PFSK-1 (cell line): Measurements from ENCODE around the gene AKAP13.

- RRBS = 35% methylated on average over 27 of the region's 62 CpGs
These were observed 448 bp downstream of the BNC1 start for GRCh38 chr15:83283930-83284502.

GRCh38 chr15:83365156-83365897, 80.9 kb upstream of the BNC1 start:
- RRBS = 2% methylated on average over 8 of the region's 33 CpGs

DNA sequence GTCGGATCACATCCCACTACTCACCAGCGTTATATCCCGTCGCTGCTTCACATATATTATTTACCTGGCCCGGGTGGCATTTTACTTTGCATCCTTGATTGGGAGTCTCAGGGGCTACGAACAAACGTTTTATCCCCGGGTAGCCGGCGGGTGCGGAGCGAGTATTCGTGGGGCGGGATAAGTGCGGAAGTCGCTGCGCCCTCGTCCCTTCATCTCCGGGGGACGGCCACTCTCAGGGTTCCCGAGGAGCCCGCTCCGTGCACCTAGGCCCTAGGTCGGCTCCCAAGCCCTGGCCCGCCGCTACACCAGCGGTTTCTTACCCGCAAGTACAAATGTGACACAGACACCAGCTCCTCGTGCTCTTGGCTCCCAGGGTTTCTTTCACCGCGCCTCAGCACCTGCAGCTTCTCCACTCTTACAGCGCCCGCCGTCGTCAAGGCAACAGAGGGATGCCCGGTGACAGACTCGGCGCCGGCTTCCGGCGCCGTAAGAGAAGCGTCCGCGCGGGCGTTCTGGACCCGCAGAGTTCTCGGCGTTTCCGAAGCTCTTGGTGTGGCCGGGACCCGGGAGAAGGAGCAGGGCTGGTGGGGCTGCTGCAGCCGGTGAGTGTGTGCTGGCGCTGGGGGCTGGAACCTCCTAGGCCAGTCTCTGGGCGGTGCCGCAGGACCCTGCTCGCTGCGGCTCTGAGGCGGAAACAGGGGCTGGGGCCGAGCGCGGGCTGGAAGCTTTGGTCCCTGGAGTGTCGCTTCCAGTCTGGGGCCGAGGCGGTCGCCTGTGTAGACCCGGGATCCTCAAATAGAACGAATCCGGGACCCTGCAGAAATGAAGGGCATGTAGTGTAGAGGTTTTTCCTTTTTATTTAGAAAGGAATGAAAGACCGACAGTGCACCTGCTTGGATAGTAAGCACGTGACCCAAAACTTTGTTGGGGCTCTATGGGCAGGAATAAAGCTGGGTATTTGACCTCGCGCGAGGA, 155.6 kb upstream of the GOLGA6L4 start:
- RRBS = 29% methylated on average over 14 of the region's 75 CpGs

DNA sequence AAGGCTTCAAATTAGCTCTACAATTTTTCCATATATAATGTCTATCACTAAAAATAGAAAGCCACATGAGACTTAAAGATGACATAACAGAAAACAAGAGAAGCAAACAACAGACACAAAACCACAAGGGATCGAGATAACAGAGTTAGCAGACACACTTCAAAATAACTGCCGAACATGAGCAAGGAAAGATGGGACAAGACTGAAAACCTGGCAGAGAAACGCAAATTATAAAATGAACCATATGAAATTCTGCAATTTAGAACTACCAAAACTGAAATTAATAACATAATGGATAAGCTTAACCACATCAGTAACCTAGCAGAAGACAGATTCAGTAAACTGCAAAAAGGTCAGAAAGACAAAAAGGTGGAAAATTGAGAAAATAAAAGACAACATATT, 65.9 kb upstream of the ZSCAN2 start:
- RRBS = no CpG with 5 or more reads among the region's 3 CpGs

- RRBS = no CpG with 5 or more reads among the region's 12 CpGs
These were observed 963 bp downstream of the ZNF592 start for GRCh38 chr15:84749155-84749954.

DNA sequence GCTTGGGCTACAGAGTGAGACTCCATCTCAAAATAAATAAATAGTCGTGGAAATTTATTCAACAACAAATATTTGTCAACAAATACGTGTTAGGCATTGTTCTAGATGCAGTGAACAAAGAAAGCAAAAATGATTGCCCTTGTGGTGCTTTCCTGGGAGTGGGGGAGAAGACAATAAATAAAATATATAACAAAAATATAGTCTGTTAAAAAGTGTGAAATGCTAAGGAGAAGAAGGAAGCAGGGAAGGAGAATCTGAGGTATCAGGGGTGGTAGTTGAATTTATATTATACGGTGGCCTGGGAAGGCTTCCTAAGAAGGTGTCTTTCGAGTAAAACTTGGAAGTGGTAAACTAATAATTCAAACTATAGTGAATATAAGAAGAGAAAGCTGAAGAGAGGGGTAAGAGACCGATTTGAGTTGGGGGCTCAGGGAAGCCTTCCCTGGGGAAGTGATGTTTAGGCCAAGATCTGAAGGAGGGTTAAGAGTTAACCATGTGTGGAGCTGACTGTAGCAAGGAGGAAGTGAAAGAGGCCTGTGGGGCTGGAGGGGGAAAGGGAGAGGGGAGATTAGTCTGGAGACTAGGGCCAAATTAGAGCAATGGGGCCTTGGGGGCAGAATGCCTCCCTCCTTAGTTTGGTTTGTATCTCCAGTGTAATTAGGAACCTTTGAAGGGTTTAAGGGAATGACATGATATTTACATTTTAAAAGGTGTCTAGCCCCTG, 2.0 kb downstream of the ZNF592 start:
- RRBS = no CpG with 5 or more reads among the region's 5 CpGs

GRCh38 chr15:84752637-84753177, 4.3 kb downstream of the ZNF592 start:
- RRBS = no CpG with 5 or more reads among the region's 5 CpGs

DNA sequence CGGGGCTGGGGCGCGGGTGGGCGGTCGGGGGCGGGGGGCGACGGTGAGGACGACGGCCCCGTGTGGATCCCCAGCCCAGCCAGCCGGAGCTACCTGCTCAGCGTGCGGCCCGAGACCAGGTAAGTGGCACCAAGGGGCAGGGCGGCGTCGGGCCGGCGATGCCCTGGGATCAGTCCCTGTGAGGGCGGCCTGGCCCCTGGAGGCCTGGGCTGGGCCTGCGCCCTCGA, 234 bp downstream of the ALPK3 start:
- RRBS = 95% methylated on average over 17 of the region's 23 CpGs

DNA sequence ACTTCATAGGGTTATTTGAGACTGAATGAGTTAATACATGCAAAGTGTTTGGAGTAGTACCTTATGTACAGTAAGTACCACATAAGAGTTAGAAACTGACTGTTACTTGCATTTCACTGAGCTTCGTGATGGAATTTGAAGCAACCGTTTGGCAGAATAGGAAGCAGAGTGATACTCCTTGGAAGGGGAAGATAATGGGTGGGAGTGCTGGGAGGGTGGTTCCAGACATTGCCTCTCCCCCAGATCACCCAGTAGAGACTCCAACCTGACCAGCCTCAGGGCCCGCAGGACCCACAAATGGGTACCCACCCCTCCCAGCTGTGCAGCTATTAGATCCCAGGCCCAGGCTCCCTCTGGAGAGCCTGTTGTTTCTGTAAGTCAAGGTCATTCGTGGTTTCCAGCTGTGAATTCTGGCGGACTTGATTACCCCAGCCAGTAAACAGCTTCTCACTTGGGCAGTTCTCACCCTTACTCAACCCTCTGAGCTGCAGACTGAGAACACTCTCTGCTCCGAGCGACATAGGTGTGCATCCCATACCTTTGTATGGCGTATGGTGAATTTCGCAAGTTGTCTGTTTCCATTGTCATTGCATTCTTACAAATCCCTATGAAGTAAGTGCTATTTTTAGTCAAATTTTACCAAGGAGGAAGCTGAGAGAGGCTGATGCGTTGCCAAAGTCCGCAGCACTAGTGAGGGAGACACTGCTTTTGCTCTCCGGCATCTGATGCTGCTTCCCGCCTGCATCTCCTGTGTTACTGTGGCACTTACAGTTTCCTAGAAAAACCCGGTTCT, 11.2 kb downstream of the ALPK3 start:
- RRBS = 61% methylated on average over 3 of the region's 14 CpGs

- RRBS = no CpG with 5 or more reads among the region's 18 CpGs
These were observed 27.5 kb upstream of the SLC28A1 start for GRCh38 chr15:84856699-84857572.

GRCh38 chr15:84857731-84858619, 26.5 kb upstream of the SLC28A1 start:
- RRBS = 61% methylated on average over 10 of the region's 26 CpGs

DNA sequence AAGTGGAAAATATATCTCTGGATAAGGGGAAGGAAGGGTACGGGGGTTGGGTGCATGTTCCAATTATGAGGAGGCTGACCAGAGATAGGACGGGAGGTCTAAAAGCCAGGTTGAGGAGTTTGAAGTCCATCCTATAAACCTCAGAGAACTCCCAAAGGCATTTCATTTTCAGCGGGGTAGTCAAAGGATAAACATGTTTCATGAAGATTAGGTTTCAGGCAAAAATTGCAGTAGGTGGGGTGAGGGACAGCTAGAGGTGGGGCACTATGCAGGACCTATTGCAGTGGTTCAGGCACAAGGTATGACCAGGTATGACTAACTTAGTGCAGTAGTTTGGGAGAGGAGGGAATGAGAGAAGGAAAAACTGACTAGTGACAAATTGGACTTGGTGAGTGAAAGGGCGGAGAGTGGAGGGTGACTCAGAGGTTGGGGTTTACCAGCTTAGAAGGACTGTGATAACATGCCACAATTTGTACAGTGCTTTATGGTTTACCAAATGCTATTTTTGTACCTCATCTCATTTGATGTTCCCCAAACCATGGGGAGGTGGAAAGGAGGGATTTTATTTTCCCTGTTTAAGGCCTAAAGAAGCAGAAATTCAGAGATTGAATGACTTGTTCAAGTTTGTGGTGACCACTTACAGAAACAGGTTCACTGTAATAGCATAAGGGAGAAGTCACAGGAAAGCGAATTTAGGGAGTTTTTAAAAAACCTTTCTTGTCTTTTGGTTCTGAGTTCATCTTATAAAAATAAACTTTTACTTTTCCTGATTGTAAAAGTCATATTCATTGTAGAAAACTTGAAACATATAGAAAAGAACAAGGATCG, 10.9 kb downstream of the PDE8A start:
- RRBS = no CpG with 5 or more reads among the region's 6 CpGs

DNA sequence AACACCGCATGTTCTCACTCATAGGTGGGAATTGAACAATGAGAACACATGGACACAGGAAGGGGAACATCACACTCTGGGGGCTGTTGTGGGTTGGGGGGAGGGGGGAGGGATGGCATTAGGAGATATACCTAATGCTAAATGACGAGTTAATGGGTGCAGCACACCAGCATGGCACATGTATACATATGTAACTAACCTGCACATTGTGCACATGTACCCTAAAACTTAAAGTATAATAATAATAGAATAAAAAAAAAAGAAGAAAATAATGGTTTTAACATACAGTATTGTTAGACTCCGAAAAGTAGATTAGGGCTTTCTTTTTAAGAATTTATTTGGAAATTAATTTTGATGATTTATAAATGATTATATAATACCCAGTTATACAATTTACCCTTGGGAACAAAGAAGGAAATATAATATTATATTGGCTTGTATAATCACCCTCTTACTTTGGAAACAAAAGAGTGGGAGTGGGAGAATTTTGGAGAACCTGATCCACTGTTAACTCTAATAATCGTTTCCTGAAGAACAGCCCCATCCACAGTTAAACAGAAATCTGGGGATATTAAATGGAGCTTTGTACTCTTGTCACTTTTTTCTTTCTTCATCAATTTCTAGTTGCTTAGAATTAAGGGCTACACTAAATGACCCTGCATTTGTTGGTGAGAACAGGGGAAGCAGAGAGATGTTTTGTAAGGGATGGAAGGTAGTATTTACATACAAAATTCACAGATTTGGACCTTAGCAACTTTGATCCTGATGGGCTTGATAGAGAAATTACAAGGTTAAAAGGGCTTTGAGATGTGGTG, 31.0 kb downstream of the PDE8A start:
- RRBS = no CpG with 5 or more reads among the region's 4 CpGs

DNA sequence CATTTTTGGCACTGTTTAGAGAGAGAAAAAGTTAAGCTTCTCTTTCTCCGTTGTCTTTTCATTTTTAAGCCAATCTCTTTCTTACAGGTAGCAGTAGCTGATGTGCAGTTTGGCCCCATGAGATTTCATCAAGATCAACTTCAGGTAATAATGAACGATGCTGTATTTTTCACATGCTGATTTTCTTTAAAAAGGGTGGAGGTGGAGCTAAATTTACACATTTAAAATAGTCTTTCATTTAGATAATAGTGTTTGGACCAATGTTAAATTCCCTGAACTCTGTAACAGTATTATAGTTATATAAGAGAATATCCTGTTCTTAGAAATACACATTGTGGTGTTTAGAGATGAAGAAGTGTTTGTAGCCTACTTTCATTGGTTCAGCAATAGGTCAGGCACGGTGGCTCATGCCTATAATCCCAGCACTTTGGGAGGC, 82.6 kb downstream of the PDE8A start:
- RRBS = no CpG with 5 or more reads among the region's 3 CpGs

DNA sequence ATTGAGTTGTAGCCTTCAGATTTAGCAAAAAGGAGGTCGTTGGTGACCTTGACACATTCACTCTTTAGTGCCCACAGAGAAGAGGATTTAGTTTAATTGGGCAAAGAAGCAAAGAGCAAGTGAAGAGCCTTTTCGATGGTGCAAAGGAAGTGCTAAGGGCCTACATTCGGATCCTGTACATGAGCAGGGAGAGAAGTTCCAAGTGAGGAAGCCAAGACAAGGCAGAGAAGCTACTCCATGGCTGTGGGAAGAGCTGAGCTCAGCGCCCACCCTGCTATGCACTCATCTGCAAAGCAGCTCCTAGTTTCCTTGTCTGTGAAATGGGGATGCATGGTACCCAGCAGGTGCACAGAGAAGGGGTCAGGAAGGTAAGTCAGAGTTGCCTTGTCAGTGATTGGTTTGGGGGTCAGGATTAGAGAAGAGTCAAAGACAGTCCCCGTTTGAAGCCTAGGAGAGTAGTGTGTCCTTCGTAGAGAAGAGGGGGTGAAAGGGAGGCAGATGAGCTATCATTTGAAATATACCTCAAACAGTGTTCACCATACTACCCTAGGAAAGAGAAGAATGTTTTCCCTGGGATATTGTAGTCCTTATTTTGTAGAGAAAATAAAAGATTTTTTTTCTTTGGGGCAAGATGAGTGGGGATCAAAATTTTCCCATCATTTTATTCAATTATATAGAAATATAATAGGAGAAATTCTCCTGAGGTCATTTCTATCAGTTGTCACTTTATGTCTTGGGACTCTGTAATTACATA, 126.6 kb downstream of the PDE8A start:
- RRBS = no CpG with 5 or more reads among the region's 6 CpGs

DNA sequence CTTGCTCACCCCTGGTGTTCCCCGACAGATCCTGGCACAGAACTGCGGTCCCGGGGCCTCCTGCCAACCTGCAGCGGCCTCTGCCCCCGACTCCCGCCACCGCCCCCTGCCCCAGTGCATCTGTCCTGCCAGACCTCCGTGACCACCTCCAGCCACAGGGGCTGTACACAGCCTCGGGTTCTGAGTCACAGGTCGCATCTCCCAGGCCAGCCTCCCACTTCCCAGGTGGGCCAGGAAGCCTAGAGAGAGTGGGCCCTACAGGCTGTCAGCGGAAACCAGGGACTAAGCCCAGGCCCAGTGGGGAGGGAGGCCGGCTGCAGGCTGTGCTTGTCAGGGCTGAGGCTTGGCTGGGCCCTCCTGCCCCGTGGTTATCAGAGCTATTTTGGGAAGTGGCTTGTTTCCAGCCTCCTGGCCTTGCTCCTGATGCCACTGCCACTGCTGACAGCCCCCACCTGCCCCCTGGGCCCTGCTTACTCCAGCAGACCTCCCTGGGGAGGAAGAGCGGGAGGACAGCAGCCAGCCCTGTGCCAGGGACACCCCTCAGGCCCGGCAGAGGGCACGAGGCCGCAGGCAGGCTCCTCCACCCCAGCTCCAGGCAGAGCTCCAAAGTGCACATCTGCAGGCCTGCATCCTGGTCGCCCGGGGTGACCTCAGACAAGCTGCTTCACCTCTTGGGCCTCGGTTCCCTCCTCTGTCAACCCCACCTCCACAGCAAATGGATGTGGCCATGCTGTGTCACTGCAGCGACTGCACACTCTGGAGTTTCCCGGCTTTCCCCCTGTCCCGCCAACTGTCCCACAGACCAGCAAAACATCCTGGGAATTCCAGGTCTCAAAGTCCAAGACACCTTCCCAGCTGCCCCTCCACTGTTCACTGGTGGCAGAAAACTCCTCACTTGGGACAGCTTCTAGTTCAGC, 124.1 kb upstream of the AKAP13 start:
- RRBS = no CpG with 5 or more reads among the region's 23 CpGs

- RRBS = no CpG with 5 or more reads among the region's 12 CpGs
These were observed 83.6 kb upstream of the AKAP13 start for GRCh38 chr15:85296772-85297305.

DNA sequence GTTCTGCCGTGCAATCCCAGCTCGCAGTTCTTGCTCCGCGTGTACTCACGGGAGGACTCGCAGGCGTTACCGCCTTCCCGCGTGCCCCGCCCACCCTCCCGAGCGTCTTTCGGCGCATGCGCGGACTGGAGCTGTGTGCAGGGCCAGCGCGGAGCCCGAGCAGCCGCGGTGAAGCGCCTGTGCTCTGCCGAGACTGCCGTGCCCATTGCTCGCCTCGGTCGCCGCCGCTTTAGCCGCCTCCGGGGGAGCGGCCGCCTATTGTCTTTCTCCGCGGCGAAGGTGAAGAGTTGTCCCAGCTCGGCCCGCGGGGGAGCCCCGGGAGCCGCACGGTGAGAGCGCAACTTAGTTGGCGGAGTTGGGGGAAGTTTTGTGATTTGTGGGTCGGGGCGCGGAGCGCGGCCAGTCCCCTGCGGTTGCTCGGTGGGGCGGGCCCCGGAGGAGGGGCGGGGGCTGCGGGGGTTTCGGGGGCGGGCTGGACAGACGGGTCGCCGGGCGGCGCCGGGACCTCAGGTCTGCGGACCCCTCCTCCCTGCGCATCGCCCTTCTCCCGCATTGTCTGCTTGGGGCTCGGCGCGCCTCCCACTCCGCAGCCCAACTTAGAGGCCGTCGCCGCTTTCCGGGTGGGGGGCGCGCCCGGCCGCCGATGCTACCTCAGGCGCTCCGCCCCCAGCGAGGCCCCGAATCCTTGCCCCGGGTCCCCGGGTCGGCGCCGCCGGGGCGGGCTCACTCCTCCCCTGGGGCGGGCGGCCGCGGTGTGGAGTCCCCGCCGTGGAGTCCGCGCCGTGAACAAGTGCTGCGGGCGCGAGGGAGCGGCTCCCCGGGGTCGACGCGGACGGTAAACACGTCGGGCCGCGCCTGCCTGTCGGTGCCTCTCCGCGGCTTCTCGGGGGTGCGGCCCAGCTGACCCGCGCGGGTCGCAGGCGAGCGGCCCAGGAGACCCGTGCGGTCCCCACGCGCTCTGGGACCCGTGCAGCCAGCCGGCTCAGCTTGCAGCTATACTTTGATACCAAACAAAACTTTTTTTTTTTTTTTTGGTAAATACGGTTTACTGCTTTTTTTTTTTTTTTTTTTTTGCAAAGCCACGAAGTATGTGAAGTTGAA, at the start of gene AKAP13:
AKAP13 (plus strand) TSS at position 134 of the 1,101 bp plus-strand sequence.
- RRBS = 1% methylated on average over 26 of the region's 133 CpGs

DNA sequence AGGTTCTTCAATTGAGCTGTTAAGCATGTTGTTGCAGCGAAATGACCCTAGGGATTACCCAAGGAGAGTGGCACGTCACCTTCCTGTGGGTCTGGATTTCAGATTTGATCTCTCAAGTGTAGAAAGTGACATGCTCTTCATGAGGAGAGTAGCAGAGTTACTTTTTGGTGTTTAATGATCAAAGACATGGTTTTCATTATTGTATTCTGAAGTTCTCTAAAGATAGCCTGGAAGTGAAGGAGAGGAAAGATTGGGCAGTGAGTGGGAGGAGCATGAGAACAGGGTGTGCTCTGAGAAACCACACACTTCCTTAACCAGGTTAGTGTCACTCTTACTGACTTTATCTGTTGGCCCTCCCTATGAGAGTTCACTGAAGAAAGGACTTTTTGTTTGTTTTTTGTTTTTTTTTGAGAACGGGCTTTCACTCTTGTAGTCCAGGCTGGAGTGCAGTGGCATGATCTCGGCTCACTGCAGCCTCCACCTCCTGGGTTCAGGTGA, 153.7 kb downstream of the AKAP13 start:
- RRBS = no CpG with 5 or more reads among the region's 4 CpGs

GRCh38 chr15:85543541-85544437, 163.4 kb downstream of the AKAP13 start:
- RRBS = no CpG with 5 or more reads among the region's 16 CpGs